Occipital lobe (tissue), 2 donors: ENCODE measurements around the genes HBA2, RAB11FIP3, PIGQ and CIAO3.

GRCh38 chr16:38565-39558 lies 14.5 kb downstream of the POLR3K start:
- RAMPAGE, long total RNA = no peak

GRCh38 chr16:63594-63949 lies 8.9 kb downstream of the RHBDF1 start:
- RAMPAGE, long total RNA = no peak

DNA sequence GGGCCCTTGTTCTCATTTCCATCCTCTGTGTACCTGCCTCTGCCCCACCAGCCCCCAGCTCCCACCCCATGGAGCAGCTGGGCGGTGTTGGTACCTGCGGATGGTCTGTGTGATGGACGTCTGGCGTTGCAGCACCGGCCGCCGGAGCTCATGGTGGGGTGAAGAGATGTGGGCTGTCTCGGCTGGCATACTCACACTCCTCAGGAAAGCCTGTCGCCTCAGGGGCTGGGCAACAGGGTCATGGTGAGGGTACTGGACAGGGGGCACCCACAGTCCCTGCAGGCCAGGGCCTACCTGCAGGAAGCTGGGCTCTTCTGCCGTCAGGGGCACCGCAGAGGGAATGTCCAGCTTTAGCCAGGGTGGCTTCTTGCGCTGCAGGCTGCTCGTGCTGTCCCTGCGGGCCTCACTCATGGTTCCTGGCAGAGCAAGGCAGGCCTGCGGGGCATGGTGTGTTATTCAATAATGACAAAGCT lies 7.8 kb downstream of the RHBDF1 start:
- RAMPAGE, long total RNA = no peak

- RAMPAGE, long total RNA = no peak
Measured at GRCh38 chr16:75853-76564, 2.0 kb upstream of the MPG start.

- RAMPAGE, long total RNA = start-site peak on the plus strand at chr16:172872-172877, 199 and 315 reads in 2 replicates
Measured at GRCh38 chr16:172630-173045, at the start of gene HBA2. TSS of gene HBA2 (plus strand) at chr16:172876.

DNA sequence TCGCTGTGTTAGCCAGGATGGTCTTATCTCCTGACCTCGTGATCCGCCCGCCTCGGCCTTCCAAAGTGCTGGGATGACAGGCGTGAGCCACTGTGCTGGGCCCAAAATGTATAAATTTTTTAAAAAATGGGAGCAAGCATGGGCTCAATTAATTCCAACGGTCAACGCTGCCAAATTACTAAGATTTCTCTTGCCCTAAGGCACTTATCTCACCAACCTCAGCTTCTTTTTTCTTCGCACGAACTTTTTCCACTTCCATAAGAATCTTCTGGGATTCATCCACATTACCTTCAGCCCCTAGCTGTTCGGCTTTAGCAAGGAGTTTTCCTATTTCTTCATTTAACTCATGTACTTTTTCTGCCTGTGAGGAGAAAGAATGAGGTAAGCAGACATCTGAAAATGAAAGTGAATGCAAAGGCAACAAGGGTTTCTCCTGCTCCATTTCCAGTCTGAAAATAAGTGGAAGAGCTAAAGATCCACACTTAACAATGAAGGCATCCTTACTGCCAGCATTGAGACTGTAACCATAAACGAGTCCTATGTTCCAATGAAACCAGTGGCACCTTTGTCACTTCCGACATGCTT lies 23.4 kb downstream of the LUC7L start:
- RAMPAGE, long total RNA = no peak

- RAMPAGE, long total RNA = no peak
Measured at GRCh38 chr16:273985-274632, 1.6 kb downstream of the RGS11 start.

GRCh38 chr16:330089-330737 lies 22.3 kb downstream of the AXIN1 start:
- RAMPAGE, long total RNA = no peak

GRCh38 chr16:425241-426101 lies at the start of gene RAB11FIP3:
TSS of gene RAB11FIP3 (plus strand) at chr16:425649.
- RAMPAGE, long total RNA = no peak

GRCh38 chr16:477325-477848 lies 50.1 kb upstream of the CAPN15 start:
- RAMPAGE, long total RNA = no peak

- RAMPAGE, long total RNA = no peak
Measured at GRCh38 chr16:518819-519289, 8.7 kb upstream of the CAPN15 start.

GRCh38 chr16:519556-519999 lies 7.9 kb upstream of the CAPN15 start:
- RAMPAGE, long total RNA = no peak

DNA sequence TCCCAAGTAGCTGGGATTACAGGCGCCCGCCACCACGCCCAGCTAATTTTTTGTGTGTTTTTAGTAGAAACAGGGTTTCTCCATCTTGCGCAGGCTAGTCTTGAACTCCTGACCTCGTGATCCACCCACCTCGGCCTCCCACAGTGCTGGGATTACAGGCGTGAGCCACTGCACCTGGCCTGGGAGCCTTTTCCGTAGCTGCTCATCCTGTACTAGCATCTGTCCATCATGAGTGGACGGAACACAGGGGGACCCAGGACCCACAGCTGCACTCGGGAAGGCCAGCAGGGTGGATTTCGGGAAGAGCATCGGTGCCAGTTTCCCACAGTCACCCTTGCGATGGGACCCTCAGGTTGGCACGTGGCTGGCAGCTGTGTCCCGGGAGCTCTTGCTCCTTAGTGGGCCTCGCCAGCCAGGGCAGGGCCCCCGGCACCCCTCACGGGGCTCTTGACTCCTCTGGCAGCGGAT lies 9.1 kb downstream of the CAPN15 start:
- RAMPAGE, long total RNA = no peak

- RAMPAGE, long total RNA = no peak
Measured at GRCh38 chr16:569325-570496, at the start of gene PIGQ. TSS of gene PIGQ (plus strand) at chr16:569968.

- RAMPAGE, long total RNA = no peak
Measured at GRCh38 chr16:610607-611428, 20.0 kb upstream of the WFIKKN1 start.

DNA sequence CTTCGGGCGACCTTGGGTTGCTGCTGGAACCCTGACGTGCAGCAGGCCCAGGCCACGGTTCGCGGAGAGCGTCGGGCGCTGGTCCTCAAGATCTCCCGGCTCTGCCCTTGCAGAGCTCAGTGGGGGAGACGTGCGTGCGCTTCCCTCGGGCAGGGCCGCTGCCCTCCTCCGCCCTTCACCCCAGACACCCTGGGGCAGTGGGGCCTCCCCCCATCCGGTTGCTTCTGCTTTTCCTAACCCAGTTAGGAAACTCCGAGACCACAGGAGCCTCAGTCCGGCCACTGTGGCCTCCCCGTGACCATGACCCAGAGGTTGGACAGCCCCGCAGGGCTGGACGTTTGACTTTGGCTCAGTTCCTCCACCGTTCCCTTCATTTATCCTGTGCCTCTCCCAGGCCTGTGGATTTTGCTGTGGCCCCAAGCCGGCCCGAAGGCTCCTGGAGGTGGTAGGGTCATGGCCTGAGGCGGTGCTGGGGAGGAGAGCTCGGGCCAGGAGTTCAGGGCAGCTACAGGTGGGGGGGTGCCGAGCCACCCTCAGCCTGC lies 973 bp downstream of the MCRIP2 start:
- RAMPAGE, long total RNA = no peak

DNA sequence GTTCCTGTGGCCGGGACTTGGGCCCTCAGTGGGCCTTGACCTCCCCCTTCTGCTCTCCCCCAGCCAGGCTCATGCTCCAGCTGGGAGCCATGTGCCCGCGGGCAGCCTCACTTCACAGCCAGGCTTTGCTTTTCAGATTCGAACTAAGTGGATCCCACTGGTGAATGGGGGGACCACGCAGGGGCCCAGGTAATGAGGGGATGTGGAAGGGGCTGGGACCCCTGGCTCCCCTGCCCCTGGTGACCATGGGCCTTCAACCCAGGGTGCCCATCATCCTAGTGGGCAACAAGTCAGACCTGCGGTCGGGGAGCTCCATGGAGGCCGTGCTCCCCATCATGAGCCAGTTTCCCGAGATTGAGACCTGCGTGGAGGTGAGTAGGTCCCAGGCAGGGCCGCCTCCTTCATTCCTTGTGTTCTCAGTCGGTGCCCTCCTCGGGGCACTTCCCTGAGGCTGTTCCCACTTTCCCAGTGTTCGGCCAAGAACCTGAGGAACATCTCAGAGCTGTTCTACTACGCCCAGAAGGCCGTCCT lies 2.1 kb downstream of the RHOT2 start:
- RAMPAGE, long total RNA = no peak

- RAMPAGE, long total RNA = no peak
Measured at GRCh38 chr16:686819-687888, 3.0 kb upstream of the JMJD8 start.

- RAMPAGE, long total RNA = no peak
Measured at GRCh38 chr16:715293-715658, 358 bp downstream of the METRN start.

DNA sequence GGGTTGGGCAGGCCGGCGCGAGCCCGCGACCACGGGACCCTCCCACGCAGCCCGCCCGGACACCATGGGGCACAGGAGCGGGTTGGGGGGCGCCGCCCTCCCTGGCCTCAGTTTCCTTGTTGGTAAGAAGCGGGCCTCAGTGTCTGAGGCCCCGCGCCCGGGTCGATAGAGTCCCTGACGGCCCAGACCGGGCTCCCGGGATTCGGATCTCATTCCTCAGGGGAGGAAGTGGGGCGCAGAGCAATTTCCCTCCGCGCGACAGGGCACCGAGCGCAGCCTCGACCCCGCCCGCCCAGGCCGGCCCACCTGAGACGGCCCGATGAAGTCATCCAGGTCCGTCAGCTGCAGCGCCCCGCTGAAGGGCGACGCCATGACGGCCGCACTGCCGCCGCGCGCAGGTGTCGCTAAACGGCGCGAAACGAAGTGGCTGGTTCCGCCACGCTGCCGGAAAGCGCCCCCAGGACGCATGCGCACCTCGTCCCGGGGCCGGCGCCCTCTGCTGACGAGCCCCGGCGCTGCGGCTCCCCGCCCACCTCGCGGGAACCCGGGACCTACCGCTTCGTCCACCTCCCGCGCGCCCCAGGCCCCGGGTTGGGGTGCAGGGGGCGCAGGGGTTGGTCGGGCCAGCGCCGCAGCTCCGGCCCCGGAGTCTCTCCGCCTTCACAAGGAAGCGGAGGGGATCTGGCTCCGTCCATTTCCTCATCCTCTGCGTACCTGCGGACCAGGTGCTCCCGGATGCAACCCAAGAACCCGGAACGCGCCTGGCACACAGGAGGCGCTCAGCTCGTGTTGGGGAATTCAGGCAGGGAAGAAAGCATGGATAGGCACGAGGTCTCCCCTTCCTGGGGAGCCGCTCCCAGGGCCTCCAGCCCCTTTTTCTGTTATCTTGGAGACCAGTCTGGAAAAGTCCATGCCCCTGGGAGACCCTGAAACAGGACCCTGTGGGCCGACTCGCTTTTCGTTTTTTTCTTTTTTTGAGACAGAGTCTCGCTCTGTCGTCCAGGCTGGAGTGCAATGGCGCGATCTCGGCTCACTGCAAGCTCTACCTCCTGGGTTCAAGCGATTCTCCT lies at the start of gene CIAO3:
TSS of gene CIAO3 (minus strand) at position 384 of the 1,070 bp plus-strand sequence.
- RAMPAGE, long total RNA = start-site peak on the minus strand centred at position 350 of the sequence, 64 bp wide, 65 and 91 reads in 2 replicates